Mesenchymal stem cell of Wharton's jelly (primary cell): ENCODE measurements around a stretch of chr4.

DNA sequence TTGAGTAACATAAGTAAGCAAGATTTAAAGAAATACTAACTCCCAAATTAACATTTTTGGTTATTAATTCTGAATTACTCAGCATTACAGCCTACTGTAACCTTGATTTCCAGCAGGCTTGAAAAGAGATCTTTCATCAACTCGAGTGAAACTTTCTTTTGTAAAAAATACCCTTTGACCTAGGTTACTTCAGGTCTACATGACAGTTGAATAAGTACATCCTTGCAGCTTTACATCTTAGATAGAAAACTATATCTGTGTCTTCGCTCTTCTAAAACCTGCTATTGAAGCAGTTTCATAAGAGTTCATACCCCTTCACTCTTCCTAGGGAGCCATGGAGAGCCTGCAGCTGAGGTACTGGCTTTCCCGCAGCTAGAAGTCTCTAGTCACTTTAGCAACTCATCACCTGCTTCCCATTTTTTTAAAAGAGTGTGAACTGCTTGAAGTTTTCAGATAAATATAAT lies 335.9 kb downstream of the FBXO8 start:
- CAGE, long polyA plus RNA = no peak

DNA sequence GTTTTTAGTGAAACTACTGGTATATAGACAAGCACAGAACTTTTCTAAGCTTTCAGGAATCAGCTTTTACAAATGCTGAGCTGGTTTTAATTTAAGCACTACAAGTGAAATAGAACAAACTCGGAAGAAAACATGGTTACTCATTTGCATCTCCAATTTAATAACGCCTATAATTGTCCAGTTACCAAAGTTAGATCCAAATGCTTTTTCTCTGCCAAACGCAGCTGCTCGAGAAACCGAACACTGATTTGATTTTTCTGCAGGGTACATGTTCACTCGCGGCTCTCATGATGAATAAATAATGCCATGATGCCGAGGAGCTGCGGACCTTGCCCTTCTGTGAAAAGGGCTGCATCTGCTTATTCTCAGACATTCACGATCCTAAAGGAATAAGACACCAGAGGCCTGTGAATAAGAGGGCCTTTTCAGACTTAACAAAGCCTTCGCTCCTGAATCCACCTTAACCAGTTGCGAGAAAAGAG lies 147.7 kb downstream of the FBXO8 start:
- CAGE, long polyA plus RNA = no peak

DNA sequence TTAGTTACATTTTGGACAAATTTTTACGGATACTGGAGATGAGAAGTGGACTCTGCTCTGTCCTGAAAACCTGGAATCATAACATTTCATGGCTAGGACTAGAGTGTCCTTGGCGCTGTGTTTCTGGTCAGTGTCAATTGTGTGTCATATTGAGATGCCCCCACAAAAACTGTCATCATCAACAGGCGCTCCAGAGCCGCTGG lies 617 bp upstream of the HPGD start:
- CAGE, long polyA plus RNA = no peak

GRCh38 chr4:175811081-175811478 lies 984 bp downstream of the GPM6A start:
- CAGE, long polyA plus RNA = no peak

DNA sequence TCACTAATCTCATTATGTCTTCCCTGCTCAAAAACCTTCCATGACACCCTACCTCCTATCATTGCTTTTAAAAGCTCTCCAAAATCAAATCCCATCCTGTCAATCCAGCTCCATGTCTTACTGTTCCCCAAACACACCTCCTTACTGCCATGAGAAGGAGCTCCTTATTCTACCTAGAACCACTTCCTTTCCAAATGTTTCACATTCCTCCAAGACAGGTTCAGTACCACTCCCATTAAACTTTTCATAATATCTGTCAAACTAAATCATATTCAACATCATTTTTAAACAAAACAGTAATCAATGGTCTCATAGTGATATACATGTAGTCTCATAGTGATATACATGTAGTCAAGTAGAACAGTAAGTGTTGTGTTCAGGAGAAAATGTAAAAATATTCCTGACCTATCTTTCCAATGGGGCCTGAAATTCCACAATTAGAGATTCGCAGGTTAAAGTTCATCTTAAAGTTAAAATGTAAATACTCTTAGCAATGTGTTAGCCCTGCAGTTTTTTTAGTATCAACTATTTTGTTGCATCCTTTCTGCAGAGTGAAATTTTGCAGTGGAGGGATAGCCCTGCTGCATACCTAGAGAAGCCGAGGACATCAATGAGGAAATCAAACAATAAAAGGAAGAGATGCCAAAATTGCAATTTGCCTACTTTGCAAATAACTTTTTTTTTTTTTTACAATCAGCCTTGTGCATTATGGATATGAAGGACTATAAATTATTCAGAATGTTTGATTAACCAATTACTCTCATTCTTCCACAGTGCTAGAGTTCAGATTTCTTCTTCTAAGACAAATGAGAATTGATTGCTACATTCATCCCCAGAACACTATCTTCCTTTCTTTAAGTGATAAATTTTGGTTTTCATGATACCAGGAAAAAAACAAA lies 66.5 kb upstream of the WDR17 start:
- CAGE, long polyA plus RNA = no peak

- CAGE, long polyA plus RNA = no peak
Measured at GRCh38 chr4:176329727-176330673, 10.2 kb downstream of the SPCS3 start.

- CAGE, long polyA plus RNA = no peak
Measured at GRCh38 chr4:177010282-177010855, 217.6 kb upstream of the VEGFC start.

GRCh38 chr4:177907607-177908200 lies 465.5 kb upstream of the AGA start:
- CAGE, long polyA plus RNA = no peak

DNA sequence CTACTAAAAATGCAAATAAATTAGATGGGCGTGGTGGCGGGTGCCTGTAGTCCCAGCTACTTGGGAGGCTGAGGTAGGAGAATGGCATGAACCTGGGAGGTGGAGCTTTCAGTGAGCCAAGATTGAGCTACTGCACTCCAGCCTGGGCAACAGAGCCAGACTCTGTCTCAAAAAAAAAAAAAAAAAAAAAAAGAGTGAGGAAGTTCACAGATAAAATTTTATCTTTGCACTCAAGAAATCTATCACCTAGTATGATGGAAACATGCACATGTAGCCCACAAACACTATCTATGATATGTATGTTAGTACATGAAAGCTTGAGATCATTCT lies 472.7 kb upstream of the TENM3 start:
- CAGE, long polyA plus RNA = no peak

DNA sequence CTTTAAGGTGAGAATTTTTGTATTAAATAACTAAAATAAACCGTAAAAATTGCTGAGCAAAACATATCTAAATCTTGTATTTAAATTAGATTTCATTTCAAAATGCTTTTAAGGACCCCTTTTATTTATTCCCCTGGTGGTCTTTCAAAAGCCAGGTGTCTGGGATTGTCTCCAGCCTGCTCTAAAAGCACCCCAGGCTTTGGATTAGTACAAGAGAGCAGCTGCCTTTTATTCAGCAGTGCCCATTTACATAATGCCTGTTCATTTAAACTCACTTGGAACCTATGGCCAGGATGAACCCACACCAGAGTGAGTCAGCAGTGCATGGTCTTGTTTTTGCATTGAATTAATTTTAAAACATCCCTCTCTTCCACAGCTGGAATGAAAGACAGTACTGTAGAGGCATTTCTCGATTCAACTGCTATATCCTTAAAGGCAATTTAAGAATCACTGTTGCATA lies 64.1 kb upstream of the TENM3 start:
- CAGE, long polyA plus RNA = no peak

DNA sequence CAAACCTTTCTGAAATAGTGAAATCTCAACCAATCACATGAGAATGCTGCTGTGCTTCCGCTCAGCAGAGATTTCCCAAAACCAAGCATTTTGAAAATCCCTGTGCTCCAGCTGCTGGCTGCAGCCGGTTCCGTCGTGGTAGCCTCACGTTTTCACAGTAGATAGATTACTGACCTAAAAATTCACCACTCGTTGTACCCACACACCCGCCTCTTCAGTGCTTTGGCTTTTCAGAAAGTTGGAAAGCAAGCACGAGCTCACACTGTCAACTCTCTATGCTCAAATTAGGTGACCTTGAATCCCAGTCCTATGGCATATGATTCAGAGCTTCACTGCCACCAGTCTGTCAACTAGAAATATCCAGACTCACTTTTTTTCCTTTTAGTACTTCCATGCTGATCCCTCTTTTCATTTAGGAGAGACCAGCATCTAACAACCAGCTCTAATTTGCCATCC lies 168.9 kb downstream of the DCTD start:
- CAGE, long polyA plus RNA = no peak

- CAGE, long polyA plus RNA = no peak
Measured at GRCh38 chr4:182890742-182891697, 26.2 kb downstream of the DCTD start.

- CAGE, long polyA plus RNA = no peak
Measured at GRCh38 chr4:182918254-182918573, 1.0 kb upstream of the DCTD start.

- CAGE, long polyA plus RNA = no peak
Measured at GRCh38 chr4:183171726-183172012, 72.6 kb downstream of the WWC2 start.

DNA sequence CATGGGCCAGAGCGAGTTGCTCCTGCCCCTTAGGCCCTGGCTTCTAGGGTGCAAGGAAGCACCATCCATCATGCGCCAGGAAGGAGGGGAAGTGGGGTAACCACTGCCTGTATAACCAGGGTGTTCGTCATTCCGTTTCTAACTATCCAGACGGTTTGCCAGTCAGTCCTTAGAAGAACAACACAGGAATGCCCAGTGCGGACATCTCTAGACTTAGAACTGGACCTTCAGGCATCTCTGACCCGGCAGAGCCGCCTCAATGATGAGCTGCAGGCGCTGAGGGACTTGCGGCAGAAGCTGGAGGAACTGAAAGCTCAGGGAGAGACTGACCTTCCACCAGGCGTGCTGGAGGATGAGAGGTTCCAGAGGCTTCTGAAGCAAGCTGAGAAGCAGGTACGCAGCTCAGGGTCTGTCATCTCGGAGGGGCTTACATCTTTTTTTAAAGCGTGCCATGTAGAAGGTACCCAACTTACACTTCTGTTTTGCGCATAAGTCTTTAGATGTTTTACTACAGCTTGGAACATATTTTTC lies 30.8 kb downstream of the CLDN22 start:
- CAGE, long polyA plus RNA = no peak

DNA sequence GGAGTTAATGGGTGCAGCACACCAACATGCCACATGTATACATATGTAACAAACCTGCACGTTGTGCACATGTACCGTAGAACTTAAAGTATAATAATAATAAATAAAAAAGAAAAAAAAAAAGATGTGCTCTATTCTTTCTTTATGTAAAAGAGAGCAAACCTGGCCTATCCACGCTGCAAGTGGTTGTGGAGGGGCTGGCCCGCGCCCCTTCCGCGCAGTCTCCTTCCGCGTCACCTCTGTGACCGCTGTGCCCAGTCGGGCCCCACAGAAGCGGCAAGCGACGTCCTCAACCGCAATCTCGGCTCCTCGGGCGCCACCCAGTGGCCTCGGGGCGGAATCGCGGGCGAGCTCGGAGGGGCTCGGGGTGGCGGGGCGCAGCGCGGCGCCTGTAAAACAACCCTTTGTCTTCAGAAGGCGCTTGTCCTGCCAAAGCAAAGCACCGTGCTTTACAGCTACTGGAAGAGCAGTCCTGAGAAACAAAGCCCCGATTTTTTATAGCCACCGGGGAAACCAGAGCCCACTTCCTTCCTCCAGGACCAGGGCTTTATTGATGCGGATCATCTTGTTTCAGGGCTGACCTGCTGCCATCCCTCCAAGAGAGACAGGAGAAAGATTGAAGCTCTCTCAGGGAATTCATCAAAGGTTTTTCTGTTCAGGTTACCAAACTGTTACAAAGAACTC lies 37.4 kb upstream of the CDKN2AIP start:
- CAGE, long polyA plus RNA = no peak

DNA sequence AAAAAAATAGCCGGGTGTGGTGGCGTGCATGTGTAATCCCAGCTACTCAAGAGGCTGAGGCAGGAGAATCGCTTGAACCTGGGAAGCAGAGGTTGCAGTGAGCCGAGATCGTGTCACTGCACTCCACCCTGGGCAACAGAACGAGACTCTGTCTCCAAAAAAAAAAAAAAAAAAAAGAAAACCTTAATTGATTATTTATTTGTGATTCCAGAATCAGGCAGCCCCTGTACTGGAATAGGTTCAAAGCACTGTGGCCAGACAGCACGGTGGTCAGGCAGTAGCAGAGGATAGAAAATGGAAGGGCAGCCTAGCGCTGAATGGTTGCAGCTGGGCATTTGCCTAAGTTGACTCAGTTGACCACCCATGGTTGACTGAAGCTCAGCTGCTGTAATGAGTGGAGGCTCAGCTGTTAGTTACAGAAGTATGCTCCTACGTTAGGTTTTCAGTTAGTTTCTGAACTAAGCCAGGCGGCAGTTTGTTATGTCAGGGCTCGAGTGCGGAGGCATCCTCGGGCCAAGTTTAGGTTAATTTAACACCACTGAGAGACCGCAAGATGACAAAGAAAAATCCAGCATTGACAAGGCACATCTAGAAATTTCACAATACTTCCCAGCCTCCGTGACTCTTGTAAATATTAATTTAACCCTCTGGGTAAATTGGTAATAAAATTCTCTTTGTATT lies 33.3 kb upstream of the CDKN2AIP start:
- CAGE, long polyA plus RNA = no peak

DNA sequence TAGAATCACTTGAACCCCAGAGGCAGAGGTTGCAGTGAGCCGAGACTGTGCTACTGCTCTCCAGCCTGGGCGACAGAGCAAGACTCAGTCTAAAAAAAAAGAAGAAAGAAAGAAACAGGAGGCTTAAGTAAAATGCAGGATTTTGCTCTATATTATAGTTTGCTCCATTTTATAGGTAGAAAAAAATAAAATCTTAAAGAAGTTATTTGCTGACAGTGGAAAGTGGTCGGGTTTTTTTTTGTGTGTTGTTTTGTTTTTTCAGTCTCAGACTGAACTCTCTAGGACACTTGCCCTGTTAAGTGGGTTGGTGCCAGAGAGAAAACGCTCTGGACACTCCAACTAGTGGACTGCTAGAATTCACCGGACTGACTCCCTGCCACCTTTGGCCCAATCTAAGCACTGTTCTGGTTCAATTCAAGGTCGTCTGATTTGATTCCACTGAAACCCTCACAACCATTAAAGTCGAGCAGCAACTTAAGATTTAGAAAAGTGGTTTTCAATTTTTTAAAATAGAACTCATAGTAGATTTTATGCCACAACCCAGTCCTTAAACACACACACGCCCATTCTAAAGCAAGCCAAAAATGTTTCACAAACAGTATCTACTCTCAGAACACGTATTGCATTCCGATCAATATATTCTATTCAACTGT lies 27.4 kb downstream of the RWDD4 start:
- CAGE, long polyA plus RNA = no peak

- CAGE, long polyA plus RNA = no peak
Measured at GRCh38 chr4:183746771-183747317, 87.8 kb downstream of the TRAPPC11 start.

GRCh38 chr4:183798976-183799363 lies 106.1 kb upstream of the STOX2 start:
- CAGE, long polyA plus RNA = no peak